Temporal lobe (tissue), 2 donors: ENCODE results near the gene NFAM1.

GRCh38 chr22:42431369-42432727, at the start of gene NFAM1:
TSS of gene NFAM1 (minus strand) at chr22:42432403.
- RAMPAGE, long total RNA, result no peak

- RAMPAGE, long total RNA, result no peak
Observed at GRCh38 chr22:42508922-42509439, 10.6 kb downstream of the RRP7A start.

GRCh38 chr22:42511305-42512289, 8.0 kb downstream of the RRP7A start:
- RAMPAGE, long total RNA, result no peak

- RAMPAGE, long total RNA, result no peak
Observed at GRCh38 chr22:42620360-42621124, 5.9 kb upstream of the POLDIP3 start.

DNA sequence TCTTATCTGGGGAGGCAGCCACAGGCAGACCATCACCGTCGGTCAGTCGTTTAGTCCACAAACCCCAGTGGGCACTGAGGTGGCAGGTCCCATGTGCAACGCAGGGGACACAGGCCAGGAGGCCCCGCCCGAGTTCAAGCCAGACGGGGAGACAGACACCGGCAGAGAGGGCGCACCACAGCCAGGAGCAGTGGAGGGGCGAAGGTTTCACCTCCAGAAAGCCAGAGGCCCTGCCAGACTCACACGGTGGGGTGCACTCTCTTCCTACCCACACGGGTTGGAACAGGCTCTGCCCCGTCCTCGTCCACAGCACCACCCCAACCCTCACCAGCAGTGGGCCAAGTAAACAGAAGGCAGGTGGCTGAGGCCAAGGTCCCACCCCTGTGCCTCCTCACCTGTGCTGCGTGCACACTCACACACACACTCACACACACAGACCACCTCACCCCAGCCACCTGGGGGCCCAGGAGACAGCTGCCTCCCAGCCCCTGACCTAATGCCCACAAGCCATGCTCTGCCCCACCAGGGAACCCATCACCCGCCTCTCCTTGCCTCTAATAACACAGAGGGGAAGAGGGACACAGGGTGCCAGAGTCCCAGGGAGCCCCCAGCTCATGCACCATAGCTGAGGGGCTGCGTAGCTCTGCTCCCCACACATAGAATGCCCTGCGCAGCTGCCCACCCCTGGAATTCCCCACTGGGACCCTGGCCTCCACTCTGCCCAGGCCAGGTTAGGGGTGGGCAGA, 3.2 kb downstream of the CYB5R3 start:
- RAMPAGE, long total RNA, result no peak

GRCh38 chr22:42683174-42683960, 34.2 kb upstream of the CYB5R3 start:
- RAMPAGE, long total RNA, result no peak

- RAMPAGE, long total RNA, result no peak
Observed at GRCh38 chr22:42691933-42693139, 28.3 kb downstream of the A4GALT start.

GRCh38 chr22:42753014-42753213, 32.2 kb upstream of the A4GALT start:
- RAMPAGE, long total RNA, result no peak

DNA sequence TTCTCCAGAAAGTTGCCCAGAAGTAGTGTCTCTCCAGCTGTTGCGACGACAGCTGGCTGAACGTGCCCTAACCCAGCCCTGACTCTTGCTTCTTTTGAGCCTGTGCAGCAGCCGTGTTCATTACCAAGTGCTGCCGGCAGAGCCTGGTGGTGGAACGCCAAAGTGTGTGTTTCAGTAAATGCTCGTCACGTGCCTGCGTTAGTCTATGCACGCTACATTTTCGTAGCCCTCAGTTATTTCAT, 66.1 kb downstream of the ARFGAP3 start:
- RAMPAGE, long total RNA, result no peak

DNA sequence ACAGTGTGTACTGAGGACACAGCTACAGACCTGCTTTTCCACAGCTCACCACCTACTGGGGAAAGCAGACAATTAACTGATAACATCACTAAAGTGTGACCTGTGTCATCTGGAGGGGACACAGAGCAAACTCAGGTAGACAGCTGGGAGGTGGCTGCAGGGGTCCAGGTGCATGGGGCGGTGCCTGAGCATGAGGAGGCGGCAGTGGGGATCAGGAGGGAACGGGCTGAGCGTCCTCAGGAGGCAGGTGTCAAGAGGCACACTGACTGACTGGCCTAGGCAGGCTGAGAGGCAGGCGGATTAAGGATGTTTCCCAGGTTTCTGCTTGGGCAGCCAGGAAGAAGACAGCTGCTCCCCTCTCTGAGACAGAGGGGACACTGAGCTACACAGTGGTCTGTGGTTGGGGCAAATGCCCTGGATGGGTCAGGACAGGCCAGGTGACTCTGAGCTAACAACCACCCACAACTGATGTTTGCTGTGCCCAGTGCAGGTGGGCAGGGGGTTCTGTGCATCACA, 56.1 kb downstream of the ARFGAP3 start:
- RAMPAGE, long total RNA, result no peak

GRCh38 chr22:42803283-42803914, 53.7 kb downstream of the ARFGAP3 start:
- RAMPAGE, long total RNA, result no peak

DNA sequence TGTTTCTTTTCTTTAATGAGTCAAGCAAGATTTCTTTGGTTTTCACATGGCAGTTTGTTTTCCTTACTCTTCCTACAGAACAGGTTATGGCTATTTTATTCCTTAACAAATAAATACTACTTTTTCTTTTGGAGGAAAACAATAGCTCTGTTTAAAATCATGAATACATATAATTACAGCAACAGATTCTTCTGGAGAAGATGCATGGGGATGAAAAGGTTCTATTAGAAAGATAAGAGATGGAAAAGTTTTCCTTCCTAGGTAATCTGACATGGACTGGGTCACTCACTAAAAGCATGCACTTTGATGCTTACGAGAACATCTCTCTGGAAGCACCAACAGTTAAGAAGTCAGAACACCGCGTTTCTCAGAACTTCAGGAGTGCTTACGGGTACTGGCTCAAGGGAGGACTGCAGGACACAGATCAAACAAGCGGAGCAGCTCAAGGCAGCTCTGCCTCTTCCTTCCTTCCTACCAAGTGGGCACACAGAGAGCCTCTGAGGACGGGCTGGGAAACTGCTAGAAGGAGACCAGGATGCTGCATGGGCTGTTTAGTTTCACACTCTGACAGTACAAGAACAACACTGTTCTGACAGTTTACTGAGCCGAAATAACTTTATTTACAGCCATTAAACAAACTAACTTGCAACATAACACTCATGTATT, 37.8 kb downstream of the ARFGAP3 start:
- RAMPAGE, long total RNA, result no peak

- RAMPAGE, long total RNA, result no peak
Observed at GRCh38 chr22:42857854-42858395, 852 bp upstream of the ARFGAP3 start.

DNA sequence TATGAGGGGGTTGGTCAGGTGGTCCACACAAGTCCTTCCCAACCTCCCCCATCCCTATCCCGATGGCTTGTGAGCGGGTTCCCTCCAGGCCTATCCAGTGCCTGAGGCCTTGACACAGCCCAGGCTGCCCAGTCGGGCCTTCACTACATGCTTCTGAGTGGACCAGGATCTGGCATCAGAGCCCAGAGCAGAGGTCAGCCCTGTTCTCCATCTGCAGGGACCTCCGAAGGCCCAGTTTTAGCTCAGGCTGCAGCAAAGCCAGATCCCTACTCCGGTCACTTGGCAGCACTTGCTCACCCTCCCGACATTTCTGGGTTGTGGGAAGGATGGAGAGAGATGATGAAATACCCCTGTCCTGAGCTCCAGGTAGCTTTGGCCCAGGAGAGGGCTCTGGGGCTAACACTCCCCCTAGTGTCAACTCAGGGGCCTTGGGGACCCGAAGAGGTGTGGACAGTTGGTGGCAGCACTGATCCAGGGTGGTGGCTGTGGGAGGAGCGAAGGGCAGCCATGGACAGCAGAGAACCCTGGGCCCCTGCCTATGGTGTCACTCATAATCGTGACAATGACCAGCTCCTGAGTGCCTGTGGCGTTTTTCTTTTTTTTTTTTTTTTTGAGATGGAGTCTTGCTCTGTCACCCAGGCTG, 10.5 kb upstream of the ARFGAP3 start:
- RAMPAGE, long total RNA, result no peak

DNA sequence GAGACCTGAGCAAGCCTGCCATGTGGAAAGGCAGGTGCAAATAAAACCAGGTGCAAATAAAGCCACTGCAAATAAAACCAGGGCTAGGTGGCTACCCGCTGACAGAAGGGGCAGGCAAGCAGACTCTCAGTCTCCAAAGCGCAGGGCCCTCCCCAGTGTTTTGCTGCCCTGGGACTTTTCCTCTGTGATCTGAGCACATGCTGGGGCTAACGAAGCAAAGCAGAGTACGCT, 22.5 kb upstream of the ARFGAP3 start:
- RAMPAGE, long total RNA, result no peak

- RAMPAGE, long total RNA, result no peak
Observed at GRCh38 chr22:42901677-42902306, 44.7 kb upstream of the ARFGAP3 start.

DNA sequence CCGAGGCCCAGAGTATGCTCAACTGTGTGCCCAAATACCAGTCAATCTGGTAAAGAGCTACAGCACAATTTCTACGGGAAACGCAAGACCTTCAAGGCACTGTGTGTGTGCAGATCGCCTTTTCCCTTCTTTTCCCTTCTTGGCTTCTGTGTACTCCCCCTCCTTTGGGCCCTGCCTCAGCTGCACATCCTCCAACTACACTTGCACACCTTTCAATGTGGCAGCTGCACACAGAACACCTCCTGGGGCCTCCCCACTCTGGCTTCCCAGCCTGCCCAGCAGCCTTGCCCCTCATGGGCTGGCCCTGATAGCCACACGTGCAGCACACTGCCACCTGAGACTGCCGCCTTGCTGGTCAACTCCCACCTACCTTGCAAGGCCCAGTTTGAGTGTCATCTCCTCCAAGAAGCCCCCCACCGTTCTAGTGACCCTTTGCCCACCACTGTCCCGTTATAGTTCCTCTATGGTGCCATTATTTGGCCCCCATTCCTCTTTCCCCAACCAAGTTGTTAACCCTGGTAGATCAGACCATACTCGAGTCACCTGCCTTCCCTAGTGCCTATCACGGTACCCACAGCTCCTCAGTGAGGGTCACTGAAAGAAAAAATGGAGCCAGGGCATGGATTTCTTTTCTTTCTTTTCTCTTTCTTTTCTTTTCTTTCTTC, 77.3 kb upstream of the ARFGAP3 start:
- RAMPAGE, long total RNA, result no peak

DNA sequence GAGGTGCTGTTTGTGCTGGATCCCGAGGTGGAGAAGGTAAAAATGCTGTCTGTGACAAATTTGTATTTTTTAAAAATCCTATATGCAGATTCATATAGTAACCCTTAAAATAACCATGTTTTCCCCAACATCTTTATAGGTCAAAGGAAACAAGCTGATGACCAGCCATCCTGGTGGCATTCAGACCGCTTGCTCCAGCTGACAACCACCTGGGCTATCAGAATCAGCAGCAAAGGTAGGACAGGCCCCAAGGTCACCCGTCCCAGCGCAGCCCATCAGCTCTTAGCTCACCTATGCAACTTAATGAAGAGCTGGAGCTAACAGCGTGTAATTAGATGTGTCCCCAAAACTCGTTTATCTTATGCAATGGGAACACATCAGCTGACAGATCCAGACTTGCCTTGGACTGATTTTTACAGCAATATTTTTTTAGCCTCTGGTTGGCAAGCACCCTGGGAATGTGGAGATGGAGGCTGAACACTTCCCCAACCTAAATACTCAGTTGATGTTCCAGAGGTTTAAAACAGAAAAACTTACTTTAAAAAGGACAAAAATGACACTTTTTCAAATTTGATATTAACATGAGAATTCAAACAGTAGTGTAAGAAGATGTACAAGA, 76.0 kb downstream of the PACSIN2 start:
- RAMPAGE, long total RNA, result no peak

- RAMPAGE, long total RNA, result no peak
Observed at GRCh38 chr22:42970844-42971052, 44.2 kb downstream of the PACSIN2 start.

DNA sequence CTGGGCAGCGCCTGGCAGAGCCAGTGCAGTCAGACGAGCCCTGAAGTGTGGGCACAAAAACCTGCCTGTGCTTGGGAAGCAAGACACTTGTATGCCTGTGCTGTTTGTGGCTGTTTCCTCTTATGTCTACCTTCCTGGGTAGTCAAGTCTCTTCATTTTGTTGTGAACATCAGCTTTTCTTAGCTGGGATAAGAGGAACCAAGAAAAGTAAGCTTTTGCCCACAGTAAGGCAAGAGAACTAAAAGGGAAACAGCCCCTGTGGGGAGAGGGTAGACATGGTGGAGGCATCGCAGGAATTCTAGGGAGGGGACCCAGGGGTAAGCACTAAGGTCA, 13.5 kb downstream of the PACSIN2 start:
- RAMPAGE, long total RNA, result no peak